Neural cell (in vitro differentiated cells): ENCODE measurements around a stretch of chr16.

GRCh38 chr16:85650689-85651348, 37.7 kb downstream of the GSE1 start:
- RAMPAGE, long total RNA: no peak

GRCh38 chr16:85652093-85653182, 36.3 kb downstream of the GINS2 start:
- RAMPAGE, long total RNA: no peak

DNA sequence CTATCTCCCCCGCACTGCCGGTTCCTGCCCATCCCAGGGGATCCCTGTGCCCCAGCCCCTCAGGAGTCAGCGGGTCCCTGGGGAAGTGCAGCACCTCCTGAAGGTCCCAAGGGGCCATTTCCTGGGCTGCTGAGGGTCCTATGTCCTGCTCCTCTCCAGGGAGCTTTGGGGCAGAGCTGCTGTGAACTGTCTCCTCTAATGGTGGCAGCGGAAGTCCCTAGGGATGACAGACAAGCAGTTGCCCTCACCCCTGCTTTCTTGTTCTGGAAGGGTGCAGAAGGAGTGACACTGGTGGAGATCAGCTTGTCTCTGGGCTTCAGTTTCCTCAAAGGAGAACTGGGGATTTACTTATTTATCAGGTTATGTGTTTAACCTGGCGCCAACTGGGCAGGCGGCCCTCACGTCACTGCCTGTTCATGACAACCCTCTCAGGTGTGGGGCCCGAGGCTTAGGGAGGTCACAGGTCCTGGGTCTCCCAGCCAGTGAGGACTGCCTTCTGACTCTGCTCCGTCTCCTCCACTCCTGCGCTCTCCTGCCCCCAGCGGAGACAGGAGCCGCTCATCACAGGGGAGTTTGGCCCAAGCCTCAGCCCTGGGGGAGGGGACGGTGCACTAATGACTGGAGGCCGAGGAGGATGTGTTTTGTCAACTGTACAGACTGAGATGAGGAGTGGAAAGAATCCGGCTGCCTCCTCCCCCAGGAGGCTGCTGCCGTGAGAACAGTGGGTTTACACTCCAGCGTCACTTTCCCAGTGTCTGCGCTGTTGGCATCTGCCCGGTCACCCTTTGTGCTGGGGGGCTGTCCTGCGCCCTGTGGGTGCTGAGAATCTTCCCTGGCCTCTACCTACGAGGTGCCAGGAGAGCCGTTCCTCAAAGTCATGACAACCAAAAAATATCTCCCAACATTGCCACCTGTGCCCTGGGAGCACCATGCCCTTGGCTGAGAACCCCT, 2.1 kb upstream of the C16orf74 start:
- RAMPAGE, long total RNA: no peak

GRCh38 chr16:85799891-85800986, 744 bp downstream of the COX4I1 start:
- RAMPAGE, long total RNA: no peak

DNA sequence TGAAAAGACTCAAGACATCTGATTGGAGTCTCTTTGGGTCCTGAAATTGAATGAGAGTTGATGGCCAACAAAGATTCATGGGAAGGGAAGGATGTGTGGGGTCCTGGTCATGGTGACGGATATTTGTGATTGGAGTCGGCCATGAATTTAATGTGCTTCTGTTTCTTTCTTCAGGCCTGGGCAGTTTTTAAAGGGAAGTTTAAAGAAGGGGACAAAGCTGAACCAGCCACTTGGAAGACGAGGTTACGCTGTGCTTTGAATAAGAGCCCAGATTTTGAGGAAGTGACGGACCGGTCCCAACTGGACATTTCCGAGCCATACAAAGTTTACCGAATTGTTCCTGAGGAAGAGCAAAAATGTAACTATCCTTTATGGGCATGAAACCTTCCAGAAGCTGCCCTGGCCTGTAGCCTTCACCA, 9.9 kb downstream of the IRF8 start:
- RAMPAGE, long total RNA: no peak

DNA sequence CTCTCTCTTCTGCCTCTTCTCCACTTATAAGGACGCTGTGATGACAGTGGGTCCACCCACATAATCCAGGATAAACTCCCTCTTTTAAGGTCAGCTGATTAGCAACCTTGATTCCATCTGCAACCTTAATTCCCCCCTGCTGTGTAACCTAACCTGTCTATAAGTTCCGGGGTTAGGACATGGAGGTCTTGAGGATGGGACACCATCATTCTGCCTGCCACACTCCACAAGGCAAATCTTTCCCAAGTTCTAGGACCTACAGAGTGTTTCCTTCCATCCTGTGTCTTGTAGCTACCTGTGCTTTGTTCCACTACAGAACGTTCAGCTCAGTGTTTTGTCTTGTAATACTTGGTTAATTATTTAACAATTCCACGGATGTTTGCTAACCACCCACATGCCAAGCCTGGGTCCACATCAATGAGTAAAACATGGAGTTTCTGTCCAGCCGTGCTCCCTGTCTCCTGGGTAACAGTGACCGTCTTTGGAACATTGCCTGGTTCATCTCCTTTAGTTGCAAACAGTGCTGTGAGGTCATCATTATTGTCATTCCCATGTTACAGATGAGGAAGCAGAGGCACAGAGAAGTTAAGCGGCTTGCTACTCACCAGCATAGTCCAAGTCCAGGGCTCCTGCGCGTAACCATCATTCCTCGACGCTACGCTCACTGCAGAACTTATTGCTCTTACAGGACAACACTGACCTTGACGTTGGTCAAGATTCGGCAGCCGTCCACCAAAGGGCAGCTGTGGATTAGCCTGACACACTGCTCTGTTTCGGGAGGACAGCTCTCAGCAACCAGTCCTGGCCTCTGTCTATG, 41.2 kb downstream of the IRF8 start:
- RAMPAGE, long total RNA: no peak

DNA sequence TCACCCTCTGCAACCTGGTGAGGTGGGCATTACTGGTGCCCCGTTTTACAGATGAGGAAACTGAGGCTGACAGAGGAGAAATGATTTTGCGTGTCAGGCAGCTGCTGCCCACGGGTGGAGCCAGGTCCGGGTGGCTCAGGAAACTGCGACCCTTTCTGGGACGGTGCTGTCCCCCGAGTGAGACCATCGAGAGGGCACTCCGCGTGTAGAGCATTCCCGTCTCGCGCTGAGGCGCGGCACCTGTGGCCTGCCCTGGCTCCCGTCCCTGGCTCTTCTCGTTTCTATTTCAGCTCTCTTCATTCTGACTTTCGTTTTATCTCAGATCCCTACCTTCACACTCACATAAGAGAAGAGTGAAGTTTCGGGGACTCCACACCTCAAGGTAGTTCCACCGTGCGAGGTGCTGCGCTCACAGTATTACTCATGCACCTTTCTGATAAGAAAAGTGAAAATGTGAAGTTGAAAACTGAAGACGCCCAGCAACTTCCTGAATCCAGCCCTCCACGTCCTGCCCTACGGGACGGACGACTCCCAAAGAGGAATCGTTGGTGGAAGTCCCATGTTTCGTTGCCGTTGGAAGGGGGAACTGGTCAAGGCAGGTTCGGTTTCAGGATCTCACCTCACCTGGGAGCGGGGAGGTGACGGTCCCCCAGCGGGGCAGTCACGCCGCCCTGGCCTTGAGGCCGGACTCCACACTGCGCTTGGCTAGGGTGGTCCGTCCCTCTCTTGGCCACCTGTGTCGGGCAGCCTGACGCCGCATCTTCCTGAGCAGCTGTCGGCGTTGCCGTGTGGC, 48.8 kb downstream of the IRF8 start:
- RAMPAGE, long total RNA: no peak

DNA sequence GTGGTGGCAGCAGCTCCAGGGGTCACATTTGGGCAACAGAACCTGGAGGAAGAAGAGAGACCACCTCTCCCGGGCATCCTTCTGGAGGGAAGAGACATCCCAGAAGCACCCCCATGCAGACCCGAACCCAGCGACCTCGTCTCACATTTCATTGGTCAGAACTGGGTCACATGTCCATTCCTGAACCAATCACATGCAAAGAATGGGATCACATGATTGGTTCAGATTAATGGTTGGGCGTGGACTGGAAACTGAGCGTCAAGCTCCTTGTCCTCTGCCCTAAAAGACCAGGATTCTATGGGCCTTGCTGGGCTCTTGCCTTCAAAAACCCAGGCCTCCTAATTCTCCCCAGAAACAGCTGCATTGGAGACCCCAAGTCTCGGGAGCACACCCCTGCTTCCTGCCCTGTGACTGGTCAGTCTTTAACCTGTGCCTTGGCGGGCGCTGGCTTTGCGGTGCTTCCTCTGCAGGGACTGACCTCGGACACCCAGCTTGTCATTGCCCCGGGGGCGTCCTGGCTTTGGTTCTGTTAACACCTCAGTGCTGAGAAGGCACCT, 63.3 kb downstream of the IRF8 start:
- RAMPAGE, long total RNA: no peak

DNA sequence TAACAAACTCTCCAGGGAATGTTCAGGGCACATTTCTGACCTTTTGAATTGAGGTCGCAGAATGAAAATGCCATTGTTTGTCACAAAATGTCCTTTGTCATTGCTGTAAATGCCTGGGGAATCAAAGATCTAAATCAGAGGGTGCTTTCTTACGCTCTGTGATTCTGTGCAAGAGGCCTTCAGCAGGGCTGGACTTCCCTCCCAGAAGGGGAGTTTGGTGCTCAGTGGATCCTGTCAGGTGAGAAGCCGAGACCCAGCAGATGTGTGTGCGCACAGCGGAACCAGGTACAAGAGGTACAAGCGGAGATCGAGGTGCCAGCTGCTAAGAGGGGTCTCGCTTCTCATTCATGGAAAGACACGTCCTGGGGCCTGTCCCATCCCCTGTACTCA, 95.8 kb downstream of the IRF8 start:
- RAMPAGE, long total RNA: no peak

DNA sequence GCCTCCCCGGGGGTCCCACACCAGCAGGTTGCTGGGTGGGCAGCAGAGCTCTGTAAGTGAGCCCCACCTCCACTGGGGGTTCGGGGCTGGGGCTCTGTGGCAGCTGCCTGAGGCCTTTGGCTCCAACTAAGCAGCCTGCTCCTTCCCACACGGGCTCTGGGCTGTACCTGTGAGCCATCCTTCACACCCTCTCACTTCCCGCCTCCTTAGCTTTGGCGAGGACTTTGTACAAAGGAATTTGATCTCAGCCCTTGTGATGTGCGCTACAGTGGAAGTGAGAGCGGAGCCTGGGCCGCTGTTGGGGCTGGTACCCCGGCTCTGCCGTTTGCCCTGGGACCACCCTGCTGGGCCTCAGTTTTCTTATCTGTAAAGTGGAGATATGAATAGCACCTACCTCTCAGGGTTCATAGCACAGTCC, 127.7 kb downstream of the IRF8 start:
- RAMPAGE, long total RNA: no peak

- RAMPAGE, long total RNA: no peak
These were observed 299.6 kb downstream of the IRF8 start for GRCh38 chr16:86198287-86199200.

DNA sequence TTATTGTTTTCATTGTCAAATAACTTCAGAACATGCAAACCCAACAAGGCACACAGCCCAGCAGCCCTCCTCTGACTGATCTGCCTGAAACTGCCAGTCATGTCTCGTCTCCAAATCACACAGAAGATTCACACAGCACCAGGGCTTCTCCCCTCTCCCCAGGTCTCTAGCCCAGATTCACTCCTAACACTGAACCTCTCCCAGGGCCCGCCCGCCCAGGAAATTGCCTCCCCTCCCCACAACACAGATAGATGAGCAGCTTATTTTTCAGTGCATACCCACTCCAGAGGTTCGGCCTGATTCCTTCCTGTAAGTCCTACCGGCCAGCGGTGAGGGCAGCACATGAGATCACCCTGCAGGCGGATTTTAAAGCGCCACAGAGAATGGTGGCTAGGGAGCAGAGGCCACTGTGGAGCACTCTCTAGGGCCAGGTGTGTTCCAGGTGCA, 301.7 kb downstream of the IRF8 start:
- RAMPAGE, long total RNA: no peak

DNA sequence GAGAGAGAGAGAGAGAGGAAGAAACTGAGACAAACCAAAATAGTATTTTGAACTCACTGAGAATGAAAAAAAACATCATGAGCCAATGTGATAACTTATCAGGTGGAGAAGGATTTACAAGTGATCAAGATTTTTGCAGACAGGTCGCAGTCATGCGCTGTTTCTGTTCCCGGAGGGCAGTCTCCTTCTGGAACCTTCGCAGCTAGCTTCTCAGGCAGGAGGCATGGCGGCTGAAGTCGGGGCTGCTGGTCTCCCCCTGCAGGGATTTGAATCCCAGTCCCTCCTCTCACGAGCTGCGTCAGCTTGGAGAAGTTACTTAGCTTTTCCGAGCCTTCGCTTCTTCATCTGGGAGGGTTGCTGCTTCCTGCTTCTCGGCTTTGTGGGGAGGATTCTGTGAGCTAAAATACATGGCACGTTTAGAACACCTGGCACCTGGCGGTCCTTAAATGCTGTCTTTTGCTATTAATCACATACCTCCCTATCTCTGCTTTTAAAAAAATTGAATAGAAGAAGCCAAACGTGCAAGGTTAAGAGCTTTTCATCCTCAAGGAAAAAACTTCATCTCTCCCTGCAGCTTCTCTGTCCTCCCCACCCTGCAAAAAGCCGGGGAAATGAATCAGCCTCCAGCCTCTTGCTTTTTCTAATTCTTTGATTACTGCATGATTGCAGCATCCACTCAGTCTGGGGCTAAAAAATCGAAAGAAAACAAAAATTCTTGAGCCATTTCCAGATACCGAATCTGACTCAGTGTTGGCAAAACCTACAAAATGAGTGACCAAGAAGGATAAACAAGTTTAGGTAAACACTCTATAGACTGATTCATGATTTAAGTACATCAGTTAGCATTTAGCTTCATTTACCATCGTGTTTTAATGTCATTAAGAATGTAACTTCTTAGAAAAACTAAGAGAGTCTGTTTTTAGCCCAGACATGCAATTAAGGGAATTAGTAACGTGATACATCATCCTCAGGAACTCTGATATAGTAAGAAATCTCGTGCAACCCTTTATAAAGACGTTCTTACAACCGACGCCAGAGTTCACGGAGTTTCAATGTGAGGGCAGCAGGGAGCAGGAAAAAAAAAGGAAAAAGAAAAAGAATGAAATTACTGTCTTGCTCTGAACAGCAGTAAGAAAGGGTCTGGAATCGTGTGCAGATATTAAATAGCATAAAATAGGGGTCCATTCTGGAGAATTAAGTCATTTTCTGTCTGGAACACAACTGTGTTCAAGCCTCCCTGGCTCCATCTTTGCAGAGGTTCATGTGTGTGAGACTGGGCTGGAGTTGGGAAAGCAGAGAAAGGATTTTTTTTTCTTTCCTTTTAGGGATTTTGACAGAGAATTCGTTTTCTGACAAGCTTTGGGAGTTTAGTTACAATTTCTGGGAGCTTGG, 287.4 kb upstream of the FOXF1 start:
- RAMPAGE, long total RNA: no peak

- RAMPAGE, long total RNA: no peak
These were observed 266.2 kb upstream of the FOXF1 start for GRCh38 chr16:86243999-86244727.

DNA sequence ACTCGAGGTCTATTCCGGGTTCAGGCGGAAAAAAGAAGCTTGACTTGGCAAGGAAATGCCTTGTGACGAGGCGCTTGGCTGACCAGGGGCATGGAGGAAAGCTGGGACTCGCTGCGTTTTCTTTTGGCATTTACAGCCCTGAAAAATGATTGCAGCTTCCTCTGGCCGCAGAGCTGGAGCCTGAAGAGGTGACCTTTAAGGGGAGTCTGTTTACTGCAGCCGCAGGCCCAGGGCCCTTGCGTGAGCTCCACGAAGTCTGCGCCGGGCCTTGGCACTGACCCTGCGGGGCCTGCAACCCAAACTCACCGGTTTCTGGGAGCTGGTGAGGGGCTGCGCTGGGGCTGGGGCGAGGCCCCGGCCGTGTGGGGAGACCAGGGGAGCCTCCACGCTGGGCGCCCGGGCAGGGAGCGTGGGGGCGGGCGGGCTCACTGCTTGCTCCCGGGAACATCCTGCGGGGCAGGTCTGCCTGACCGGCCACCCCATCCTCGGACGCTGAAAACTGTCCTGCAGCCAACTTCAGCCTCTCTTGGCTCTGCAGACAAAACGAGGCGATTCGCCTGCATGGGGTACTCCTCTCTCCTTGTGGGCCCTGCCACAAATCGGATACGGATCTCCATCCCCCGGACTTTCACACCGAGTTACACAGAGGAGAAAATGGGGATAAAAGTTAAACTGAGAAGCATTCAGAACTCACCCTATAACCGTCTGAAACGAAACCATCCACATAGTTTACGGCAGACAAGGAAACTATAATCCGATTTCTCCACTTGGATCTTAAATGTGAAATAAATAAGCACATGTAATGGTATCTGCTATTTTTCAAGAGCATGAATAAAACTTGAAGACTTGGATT, 206.3 kb upstream of the FOXF1 start:
- RAMPAGE, long total RNA: no peak

DNA sequence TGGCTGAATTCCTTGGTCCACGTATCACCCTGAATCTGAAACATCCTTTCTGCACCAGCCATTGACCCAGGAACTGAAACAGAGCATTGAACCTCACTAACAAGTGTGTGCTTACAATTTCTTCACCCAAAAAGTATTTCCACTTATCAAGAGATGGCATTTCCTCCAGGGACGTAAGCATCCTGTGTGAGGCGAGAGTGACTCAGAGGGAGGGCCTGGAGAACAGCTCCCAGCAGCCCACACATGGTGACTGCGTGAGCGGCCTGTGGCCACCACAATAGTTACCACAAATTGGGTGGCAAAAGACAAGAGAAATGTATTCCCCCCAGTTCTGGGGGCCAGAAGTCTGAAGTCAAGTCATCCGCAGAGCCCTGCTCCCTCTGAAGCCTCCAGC, 122.9 kb upstream of the FOXF1 start:
- RAMPAGE, long total RNA: no peak

- RAMPAGE, long total RNA: no peak
These were observed 55.2 kb upstream of the FOXF1 start for GRCh38 chr16:86454997-86455565.

DNA sequence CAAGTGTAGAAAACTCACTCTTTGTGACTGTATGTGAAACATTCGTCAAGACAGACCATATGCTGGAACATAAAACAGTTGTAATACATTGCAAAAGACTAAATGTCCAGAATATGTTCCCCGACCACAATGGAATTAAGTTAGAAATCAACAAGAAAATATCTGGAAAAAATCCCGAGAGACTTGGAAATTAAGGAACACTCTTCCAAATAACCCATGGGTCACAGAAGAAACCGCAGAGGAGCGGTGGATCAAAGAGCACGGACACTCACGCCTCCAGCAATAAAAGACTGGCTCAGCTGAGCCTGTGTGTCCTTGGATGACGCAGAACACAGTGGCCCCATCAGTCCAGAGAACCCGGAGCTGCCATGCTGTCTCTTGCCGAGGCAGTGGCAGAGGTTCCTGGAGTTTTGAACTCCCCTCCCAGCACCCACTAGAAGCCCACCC, 30.9 kb upstream of the FOXF1 start:
- RAMPAGE, long total RNA: no peak

DNA sequence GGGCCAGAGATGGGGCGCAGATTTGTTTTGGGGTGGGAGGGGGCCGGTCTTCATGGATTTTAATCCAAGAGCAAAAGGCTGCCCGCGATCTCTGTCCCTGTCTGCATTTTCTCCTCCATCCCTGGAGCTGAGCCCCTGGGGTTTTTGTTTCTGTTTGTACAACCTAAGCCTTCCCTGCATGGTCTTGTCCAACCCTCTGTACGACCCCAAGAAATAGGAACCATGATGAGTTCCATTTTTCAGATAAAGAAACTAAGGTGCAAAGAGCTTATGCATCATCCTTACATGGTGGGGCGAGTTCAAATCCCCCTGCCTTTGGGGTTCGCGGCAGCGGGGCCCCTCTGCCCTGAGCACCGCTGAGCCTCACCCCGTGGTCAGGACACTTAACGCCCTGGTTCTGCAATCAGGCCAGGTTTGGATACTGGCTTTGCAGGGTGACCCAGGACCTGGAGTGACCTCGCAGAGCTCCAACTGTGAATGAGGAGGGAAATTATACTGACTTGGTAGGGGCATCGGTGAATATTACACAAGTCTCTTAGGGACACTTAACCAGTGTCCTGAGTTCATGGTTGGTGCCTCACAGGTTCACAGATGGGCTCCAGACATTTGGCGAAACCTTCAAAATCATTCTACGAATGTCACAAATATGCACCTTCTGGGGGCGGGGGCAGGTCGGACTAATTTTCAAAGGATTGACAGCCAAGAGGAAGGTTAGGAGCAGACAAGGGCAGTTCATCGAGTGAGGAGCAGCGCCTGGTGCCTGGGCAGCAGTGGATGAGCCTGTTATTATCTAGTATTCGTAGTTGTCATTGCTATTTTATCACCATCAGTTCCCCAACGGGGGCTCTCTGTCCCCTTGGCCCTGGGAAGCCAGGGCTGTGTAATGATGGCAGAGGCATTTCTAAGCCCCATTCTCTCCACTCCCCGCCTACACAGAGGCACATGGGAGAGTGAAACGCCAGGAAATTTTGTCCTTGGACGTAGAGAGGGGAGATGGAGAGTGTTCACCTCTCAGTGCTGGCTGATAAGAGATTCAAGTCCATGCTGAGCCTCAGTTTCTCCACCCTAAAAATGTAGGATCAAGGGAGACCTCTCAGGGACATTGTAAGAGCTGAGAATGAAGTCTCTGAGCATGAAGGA, 4.0 kb upstream of the FOXF1 start:
- RAMPAGE, long total RNA: no peak

DNA sequence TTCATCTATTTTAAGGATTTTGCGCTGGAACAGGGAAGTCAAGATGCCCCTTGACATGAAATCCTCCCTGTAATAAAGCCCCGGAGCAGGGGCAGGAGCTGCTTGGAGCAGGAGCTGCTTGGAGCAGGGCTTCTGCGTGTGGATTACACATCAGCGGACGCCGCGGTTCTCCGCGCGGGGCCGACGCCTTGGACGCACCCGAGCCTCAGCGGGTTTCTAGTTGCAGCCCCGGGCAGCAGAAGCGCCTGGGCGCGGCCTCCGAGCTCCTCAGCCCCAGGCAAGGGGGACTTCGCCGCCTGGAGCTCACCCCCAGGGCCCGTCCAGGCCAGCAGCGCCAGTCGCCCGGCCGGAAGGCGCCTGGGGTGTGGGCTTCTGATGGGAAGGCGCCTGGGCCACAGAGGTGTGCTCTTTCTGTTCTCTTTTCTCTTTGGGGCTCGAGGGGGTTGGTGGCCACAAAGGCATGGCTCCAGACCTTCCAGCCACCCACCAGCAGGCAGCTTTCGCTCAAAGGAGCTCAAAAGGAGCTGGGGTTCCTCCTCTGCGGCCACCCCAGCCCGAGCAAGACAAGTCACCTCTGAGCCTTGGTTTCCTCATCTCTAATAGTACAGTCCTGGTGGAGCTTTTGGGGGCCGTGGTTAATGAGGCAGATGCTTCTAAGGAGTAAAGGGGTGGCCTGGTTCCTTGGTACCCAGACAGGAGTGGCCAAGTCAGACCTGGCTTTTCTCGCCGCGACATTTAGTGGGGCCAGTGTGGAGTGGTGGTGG, 6.4 kb downstream of the FOXF1 start:
- RAMPAGE, long total RNA: no peak